Neural cell (in vitro differentiated cells): ENCODE measurements around a stretch of chr1.

GRCh38 chr1:19010348-19011645 lies 54.3 kb upstream of the IFFO2 start:
- RAMPAGE, long total RNA, result no peak

DNA sequence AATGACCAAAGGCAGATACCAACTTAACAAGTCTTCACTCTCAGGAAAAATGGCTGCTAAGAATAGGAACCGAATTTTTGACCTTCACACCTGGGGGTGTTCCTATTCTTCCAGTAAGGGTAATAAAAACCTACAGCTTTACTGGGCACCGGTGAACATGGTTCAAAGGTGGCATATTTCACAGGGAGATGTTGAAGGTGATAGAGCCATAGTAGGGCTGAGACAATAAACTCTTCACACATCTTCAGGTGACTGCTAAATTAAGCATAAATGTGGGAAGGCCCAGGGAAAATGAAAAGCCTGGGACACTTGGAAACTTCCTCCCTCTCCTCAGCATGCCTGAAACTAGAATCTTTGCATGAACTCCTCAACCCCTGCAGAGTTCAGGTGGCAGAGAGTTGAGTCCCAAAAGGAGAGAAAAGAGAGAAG lies 65.4 kb upstream of the IFFO2 start:
- RAMPAGE, long total RNA, result no peak

- RAMPAGE, long total RNA, result no peak
These were observed 113.6 kb upstream of the IFFO2 start for GRCh38 chr1:19069946-19070549.

- RAMPAGE, long total RNA, result no peak
These were observed 115.5 kb upstream of the IFFO2 start for GRCh38 chr1:19071799-19072529.

- RAMPAGE, long total RNA, result no peak
These were observed 96.2 kb downstream of the UBR4 start for GRCh38 chr1:19113760-19114445.

DNA sequence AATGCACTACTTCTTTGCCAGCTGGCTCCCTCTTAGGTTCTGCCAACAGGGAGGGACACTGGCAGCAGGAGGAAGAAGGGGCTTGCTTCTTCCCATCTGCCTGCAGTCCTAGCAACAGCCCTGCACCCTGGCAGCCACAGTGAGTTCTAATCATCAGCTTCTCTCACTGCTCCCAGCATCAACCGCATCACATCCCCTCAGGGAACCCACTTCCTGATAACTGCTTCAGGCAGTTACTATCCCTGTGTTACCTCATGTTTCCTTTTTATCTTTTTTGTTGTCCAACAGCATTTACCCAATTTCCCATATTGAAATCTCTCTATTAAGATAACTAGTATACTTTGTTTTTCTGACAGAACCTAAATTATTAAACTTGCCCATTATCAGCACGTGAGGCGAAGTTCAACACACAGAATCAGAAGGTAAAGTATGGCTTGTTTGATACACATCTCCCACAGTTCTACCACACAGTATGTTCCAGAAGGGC lies 86.1 kb downstream of the UBR4 start:
- RAMPAGE, long total RNA, result no peak

DNA sequence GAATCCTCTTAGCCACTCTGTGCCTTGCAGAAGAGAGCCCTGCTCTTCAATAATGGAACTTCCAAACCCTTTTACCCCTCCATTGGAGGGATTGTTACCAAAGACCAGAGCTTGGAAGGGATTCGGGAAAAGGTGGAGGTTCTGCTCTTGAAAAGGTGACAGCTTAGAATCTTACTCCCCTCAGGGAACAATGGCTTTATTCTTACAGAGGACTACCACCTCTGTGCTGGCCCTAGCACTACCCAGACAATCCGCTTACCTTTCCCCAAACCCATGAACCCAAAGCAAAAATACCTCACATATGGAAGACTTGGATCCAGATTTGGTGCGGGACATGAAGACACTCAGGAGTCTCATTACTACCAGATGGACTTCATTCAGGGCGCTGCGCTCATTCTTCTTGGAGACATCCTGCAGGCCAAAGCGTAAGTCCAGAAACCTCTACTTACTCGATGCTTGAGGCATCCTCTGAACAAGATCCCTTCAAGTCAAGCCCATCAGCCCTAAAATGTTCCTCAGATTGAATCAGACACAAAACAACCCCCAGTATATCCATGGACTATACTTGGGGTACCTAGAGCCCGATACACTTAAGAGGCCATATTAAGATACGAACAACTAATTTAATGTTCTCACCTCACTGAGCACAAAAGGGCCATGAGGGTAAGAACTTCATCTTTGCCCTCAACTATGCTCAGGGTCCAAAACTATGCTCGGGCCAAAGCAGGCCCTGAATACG lies 82.6 kb downstream of the UBR4 start:
- RAMPAGE, long total RNA, result no peak

GRCh38 chr1:19161525-19162042 lies 48.5 kb downstream of the UBR4 start:
- RAMPAGE, long total RNA, result no peak

DNA sequence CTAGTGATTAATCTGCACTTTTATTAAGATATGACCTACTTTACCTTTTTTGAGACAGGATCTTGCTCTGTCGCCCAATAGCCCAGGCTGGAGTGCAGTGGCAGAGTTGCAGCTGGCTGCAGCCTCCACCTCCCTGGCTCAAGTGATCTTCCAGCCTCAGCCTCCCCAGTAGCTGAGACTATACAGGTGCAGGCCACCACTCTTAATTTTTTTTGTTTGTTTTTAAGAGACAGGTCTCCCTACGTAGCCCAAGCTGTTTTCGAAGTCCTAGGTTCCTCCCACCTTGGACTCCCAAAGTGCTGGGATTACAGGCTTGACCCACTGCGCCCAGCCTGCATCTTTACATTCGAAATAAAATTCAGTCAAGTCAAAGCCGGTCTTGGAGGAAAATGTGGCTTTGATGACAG lies 1.2 kb upstream of the UBR4 start:
- RAMPAGE, long total RNA, result no peak

- RAMPAGE, long total RNA, result no peak
These were observed 18.1 kb downstream of the AKR7A3 start for GRCh38 chr1:19270264-19271077.

GRCh38 chr1:19336207-19337240 lies 24.4 kb downstream of the SLC66A1 start:
- RAMPAGE, long total RNA, result no peak

DNA sequence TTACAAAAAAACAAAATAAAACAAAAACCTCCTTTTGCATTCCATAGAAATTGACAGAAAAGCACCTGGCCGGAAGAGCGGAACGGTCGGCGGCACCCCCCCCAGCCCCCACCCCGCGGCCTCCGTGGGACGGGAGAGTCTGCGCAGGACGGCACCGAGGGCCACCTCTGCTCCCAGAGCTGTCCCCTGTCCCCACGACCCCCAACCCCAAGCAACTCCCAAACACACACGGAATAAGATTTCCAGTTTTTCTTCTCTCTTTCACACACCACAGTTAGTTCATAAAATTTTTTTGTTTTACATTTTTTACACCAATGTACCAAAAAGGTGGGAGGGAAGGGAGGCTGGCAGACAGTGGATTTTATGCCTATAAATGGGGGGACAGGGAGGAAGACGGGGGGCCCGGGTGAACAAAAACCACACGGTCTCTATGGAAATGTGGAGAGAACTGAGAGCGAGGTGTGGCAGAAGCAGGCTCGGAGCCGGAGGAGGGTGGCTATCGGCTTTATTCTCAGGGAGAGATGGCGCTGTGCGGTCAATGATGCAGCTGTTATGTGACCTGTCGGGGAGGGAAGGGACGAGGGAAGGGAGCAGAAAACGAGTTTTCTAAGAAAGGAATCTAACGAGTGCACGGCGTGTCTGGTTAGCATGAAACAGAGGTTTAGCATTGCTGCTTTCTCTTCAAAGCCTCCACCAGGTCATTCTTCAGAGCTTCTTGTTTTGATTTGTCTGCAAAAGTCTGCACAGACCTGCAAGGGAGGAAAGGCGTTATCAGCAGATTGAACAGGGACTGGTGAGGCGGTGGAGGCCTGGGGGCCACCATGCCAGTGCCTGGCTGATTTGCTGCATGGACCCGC lies 27.0 kb downstream of the SLC66A1 start:
- RAMPAGE, long total RNA, result no peak

GRCh38 chr1:19341955-19342735 lies 30.0 kb downstream of the SLC66A1 start:
- RAMPAGE, long total RNA, result no peak

DNA sequence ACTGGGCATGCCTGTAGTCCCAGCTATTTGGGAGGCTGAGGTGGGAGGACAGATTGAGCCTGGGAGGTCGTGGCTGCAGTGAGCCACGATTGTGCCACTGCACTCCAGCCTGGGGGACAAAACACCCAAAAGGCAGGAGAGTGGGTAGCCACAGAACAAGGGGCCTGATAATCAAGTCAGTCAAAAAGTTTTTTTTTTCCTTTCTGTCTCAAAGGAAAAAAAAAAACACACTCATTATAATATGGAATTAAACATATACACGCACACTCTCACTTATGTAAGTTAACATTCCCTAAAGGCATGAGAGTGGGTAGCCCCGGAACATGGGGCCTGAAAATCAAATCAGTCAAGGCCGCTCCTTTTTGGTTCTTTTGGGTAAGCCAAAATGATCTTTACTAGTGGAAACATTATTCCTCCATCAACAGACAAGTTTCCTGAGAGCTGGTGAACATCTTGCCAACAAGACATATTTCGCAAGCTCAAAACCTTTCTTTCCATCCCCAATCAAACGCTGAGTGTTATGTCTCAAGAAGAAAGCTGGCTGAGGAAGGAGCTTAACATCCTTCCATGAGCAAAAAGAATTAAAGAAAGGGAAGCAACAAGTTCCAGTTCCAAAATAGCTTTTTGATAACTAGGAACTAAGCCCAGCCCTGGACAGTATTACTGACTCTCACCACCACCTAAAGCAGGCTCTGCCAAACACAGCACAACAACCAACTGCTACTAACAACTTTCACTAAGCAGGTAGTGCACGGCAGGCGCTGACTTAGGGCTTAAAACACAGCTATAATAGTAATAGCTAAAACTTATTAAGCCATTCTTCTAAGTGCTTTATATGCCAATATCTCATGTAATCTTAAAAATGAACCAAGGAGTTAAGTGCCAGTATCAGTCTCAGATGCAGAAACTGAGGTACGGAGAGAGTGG lies 50.3 kb downstream of the CAPZB start:
- RAMPAGE, long total RNA, result no peak

GRCh38 chr1:19444462-19444702 lies 41.0 kb downstream of the CAPZB start:
- RAMPAGE, long total RNA, result no peak

- RAMPAGE, long total RNA, result no peak
These were observed 1.4 kb downstream of the CAPZB start for GRCh38 chr1:19483870-19484348.

DNA sequence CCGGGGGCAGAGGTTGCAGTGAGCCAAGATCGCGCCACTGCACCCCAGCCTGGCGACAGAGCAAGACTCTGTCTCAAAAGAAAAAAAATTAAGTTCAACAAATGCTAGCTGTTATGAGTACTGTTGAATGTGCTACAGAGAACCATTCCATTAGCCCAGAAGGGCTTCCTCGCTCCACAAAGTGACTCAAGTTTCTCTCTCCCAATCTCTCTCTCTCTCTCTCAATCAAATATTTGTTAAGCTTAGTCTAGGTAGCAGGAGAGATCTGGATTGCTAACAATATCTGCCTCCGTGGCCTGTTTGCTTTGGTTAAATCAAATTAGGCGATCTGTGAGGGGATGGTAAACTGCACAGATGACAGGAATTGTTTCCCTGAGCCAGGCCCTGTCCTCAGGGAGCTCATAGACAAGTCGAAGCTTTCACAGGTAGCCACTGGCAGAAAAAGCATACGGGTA lies 1.2 kb upstream of the CAPZB start:
- RAMPAGE, long total RNA, result no peak

DNA sequence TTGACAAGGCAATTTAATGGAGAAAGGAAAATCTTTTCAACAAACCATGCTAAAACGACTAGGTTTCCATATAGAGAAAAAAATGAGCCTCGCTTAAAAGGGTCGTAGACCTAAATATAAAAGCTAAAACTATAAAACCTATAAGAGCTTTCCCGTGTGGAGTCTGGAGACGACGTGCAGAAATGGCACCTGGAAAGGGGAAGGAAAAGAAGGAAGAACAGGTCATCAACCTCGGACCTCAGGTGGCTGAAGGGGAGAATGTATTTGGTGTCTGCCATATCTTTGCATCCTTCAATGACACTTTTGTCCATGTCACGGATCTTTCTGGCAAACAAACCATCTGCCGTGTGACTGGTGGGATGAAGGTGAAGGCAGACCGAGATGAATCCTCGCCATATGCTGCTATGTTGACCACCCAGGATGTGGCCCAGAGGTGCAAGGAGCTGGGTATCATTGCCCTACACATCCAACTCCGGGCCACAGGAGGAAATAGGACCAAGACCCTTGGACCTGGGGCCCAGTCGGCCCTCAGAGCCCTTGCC lies 11.2 kb downstream of the MICOS10 start:
- RAMPAGE, long total RNA, result no peak

- RAMPAGE, long total RNA, result no peak
These were observed 20.6 kb upstream of the NBL1 start for GRCh38 chr1:19623337-19624155.

- RAMPAGE, long total RNA, result no peak
These were observed 622 bp upstream of the NBL1 start for GRCh38 chr1:19643453-19643925.